Fibroblast of the aortic adventitia (primary cell): ENCODE data around the genes AIF1 and MPIG6B.

GRCh38 chr6:31350177-31350990, 6.6 kb downstream of the HLA-B start:
- CAGE, long polyA plus RNA: no peak

DNA sequence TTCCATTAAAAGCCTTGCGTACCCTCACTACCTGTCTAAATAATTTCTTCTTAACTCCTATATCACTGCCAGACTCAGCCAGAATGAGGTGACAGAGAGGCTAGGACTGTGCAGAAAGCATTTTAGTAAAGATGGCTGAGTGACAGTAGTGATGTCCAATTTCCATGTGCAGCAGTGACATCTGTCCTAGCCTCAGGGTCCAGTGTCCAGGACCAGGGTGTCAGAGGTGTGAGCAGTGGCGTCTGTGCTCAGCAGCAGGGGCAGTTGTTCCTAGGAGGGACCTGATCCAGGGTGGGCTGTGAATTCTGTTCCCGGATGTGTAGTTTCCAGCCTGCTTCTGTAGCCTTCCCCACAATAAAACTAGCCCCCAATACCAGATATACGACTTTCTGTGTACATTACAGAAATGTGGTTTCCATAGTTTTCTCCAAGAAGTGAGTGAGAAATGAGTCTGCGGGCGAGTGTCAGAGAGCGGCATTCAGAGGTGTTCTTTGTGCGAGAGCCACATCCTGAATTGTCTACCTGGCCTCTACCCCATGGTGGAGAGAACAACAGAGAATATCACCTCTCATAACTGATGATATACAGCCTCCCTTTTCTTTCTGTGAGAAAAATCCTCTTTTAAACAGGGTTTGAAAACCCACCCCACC, 5.9 kb downstream of the HLA-B start:
- CAGE, long polyA plus RNA: no peak

GRCh38 chr6:31403290-31403468, 216 bp upstream of the MICA start:
- CAGE, long polyA plus RNA: no peak

GRCh38 chr6:31416061-31416391, 12.6 kb downstream of the MICA start:
- CAGE, long polyA plus RNA: no peak

- CAGE, long polyA plus RNA: no peak
These were observed 27.8 kb upstream of the MICB start for GRCh38 chr6:31469892-31470884.

GRCh38 chr6:31506733-31507265, 8.9 kb downstream of the MICB start:
- CAGE, long polyA plus RNA: no peak

- CAGE, long polyA plus RNA: no peak
These were observed at the start of gene AIF1 for GRCh38 chr6:31614796-31615495. AIF1 (plus strand) TSS chr6:31615234.

- CAGE, long polyA plus RNA: no peak
These were observed 12.7 kb downstream of the PRRC2A start for GRCh38 chr6:31633214-31633572.

DNA sequence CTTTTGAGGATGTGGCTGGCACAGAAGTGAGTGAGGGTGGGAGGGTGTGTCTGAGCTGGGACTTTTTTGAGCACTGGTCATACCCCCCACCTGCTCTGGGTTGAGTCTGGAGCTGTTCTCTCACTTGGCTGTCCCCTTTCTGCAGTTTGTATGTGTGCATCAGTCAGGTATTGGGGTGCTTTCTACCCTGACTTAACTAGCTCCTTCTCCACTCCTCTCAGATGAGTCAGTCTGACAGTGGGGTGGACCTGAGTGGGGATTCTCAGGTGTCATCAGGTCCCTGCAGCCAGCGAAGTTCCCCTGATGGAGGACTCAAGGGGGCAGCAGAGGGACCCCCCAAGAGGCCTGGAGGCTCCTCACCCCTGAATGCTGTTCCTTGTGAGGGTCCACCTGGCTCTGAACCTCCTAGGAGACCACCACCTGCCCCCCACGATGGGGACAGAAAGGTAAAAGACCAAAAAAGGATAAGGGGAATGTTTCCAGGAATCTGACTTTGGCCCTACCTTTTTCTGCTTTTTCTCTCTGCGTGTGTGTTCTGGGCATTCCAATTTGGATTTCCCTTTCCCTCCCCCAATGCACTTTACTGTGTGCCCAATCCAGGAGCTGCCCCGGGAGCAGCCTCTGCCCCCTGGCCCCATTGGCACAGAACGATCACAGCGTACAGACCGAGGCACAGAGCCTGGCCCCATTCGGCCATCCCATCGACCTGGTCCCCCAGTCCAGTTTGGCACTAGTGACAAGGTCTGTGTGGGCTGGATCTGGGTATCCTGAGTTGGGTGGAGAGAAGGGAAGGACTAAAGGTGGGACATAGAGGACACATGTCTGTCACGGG, 14.2 kb downstream of the PRRC2A start:
- CAGE, long polyA plus RNA: no peak

DNA sequence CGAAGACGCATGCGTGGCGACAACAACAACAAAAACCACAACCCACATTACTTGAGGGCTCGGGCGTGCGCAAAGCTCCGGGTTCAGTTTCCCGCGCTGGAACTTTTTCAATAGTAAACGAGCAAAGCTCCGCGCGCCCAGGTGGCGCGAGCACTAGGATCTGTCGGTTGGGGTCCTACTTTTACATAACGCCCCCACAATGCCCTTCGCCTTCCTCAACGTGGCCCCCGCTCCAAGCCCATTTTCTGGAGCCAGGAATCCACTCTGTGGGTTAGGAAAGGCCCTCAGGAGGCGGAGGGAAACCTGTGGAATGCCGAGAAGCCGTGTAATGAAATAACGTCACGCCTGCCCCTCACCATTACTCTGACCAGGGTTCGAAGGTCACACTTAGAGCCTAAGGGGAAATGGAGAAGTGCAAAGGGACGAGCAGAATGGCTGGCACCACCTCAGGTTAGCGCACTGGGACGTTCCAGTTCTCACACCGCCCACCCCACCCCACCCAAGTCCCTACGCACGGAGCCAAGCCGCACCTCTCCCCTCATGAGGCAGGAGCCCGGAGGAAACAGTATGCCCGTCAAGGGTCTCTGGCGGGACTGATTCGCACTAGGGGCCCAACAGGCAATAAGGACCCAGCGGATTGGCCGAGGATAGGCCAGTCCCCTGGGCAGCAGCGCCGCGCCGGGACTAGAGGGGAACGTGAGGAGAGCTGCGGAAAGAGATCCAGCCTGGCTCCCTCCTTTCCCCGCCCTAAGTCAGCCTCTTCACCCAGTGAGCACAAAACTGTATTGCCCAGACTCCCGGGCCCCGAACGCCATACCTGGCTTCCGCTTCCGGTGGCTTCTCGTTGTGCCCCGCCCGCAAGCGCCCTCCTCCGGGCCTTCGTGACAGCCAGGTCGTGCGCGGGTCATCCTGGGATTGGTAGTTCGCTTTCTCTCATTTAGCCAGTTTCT, 522 bp upstream of the GPANK1 start:
- CAGE, long polyA plus RNA: no peak

- CAGE, long polyA plus RNA: no peak
These were observed 6.1 kb upstream of the LY6G5C start for GRCh38 chr6:31686902-31687486.

GRCh38 chr6:31687487-31687981, 6.7 kb upstream of the LY6G5C start:
- CAGE, long polyA plus RNA: no peak

GRCh38 chr6:31711106-31711689, 4.0 kb upstream of the LY6G6D start:
- CAGE, long polyA plus RNA: no peak

DNA sequence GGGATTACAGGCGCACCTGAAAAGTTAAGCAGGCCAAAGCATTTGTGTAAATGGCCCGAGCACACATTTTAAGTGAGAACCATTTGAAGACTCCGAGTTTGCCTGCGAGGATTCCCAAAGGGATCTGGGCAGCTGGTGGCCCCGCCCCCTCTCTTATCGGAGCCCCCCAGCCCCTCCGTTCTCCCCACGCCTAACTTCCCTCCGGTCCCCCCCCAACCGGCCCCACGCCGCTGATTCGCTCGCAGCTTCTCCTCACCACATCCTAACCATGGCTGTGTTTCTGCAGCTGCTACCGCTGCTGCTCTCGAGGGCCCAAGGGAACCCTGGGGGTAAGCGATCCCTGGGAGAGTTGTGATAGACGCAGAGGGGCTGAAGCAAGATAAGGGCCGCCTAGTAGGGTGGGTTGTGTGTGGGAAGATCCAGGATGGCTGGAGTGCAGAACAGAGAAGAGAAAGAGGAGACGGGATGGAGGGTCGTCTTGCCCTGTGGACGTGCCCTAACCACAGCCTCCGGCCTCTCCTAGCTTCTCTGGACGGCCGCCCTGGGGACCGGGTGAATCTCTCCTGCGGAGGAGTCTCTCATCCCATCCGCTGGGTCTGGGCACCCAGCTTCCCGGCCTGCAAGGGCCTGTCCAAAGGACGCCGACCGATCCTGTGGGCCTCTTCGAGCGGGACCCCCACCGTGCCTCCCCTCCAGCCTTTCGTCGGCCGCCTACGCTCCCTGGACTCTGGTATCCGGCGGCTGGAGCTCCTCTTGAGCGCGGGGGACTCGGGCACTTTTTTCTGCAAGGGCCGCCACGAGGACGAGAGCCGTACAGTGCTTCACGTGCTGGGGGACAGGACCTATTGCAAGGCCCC, at the start of gene MPIG6B:
TSS of gene MPIG6B (plus strand) at position 258 of the 857 bp plus-strand sequence.
- CAGE, long polyA plus RNA: no peak

- CAGE, long polyA plus RNA: no peak
These were observed 9.9 kb downstream of the MSH5 start for GRCh38 chr6:31749652-31750230.

DNA sequence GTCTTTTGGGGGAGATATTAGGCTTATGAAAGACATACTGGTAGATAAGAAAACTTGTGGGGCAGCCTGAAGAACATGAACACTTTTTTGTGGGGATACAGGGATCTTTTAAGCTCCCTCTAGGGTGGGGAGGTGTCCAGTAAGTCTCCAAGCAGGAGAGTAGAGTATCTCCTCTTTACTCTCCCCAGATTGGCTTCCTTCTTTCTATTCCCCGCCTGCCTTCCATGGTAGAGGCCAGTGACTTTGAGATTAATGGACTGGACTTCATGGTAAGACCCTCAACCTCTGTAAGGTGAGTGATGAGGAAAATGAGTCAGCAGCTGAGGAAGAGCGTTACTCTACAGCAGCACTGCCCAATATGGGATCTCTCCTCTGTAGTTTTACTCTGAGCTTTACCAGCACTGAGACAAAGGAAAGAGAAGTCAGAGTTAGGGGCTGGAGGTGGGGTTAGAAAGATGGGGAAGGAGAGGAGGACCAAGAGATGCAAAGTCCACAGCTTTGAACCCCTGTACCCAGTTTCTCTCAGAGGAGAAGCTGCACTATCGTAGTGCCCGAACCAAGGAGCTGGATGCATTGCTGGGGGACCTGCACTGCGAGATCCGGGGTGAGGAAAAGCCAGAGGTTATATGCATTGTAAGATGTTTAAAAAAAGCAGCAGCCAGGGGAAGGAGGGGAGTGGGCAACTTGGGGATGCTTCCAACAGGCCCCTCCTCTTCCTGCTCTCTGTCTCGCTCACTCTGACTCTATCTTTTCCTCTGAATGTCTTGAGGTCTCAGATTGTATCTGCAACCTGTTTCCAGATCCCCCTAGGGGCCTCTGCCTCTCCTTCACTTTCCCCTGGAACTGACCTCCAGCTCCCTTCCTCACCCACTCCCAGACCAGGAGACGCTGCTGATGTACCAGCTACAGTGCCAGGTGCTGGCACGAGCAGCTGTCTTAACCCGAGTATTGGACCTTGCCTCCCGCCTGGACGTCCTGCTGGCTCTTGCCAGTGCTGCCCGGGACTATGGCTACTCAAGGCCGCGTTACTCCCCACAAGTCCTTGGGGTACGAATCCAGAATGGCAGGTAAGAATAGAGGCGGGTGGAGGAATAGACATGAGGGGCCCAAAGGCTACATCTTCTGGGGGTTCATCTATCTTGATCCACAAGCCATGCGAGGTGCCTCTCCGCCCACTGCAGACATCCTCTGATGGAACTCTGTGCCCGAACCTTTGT, 3.1 kb upstream of the SAPCD1 start:
- CAGE, long polyA plus RNA: no peak

- CAGE, long polyA plus RNA: no peak
These were observed 717 bp downstream of the SAPCD1 start for GRCh38 chr6:31762805-31763941.

DNA sequence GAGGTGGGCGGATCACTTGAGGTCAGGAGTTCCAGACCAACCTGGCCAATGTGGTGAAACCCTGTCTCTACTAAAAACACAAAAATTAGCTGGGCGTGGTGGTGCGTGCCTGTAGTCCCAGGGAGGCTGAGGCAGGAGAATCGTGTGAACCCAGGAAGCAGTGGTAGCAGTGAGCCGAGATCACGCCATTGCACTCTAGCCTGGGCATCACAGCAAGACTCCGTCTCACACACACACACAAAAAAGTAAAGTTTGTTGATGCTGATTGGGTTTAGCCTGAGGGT, 2.8 kb downstream of the HSPA1A start:
- CAGE, long polyA plus RNA: no peak

- CAGE, long polyA plus RNA: no peak
These were observed 5.3 kb upstream of the HSPA1B start for GRCh38 chr6:31821913-31822993.

DNA sequence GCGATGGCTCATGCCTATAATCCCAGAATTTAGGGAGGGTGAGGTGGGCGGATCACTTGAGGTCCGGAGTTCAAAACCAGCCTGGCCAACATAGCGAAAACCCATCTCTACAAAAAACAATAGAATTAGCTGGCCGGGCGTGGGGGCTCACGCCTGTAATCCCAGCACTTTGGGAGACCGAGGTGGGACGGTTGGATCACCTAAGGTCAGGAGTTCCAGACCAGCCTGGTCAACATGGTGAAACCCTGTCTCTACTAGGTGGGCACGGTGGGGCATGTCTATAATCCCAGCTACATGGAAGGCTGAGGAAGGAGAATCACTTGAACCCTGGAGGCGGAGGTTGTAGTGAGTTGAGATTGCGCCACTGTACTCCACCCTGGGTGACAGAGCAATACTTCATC, 4.0 kb downstream of the HSPA1B start:
- CAGE, long polyA plus RNA: no peak